AG10803 (cell line): Measurements from ENCODE around the gene KIAA0930.

- RRBS: no CpG with 5 or more reads among the region's 12 CpGs
Observed at GRCh38 chr22:43861261-43861782, 991 bp downstream of the SULT4A1 start.

DNA sequence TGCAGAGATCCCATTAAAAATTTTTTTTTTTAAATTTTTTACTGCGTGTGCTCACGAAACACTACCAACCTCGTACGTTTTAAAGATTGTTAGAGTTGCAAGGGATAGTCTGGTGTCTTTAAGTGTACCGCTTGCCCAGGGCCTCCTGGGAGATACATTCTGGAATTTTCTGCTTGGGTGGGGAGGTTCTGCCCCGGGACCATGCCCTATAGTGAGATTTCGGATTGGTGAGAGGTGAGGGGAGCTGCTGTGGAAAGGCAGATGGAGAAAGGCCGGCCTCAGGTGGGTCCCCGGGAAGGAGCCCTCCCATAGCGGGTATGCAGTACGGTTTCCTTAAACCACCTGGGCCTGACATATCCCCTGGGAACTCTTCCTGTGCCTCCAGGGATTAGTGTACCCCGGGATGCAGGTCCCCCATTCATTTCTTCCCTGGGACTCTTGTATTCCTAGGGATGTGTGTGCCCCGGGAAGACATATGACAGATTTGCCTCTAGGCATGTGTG is 897 bp downstream of the PARVB start:
- RRBS: 64% methylated on average over 7 of the region's 13 CpGs

DNA sequence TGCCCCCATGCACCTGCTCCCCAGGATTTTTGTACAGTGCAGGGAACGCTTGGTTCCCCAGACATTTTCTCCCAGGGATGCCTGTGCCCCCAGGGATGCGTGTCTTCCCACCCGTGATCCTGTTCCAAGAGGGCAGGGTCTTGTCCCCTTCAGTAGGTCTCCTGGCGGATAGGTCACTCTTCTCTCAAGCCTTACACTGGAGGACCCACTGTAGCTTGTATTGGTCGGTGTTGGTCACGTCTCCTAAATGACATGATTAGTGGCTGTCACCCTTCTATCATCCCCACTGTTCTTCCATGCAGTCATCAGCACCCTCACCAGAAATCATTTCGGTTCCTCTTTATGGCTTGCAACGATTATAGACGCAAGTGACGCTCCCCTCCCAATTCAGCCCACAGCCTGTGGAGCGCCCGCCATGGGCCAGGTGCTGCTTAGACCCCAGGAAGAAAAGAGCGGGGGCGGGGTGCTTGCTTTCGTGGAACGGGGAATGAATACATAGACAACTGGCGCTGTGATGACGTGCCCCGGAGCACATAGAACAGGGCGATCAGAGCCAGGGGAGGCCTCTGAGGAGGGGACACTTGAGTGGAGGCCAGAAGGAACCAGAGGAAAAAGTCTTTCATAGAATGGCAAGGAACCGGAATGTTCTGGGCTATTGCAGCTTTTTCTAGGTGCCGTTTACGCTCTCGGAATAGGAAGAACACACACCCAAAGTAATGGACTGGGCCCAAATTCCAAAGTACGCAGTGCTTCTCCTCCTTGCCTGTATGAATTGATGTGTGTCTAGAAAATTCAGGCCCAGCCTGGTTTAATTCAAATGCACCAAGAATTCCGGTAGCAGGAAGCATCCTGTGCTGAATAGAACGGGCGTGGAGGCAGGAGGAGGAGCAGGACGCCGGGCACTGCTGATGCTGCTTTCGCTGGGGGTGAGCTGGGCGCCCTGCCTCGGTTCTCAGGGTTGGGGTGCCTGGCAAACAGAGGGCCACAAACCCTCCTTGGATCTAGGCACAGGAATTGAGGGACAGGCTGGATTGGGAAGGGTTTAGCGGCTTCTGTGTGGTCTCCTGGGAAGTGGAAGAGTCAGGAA is 1.7 kb downstream of the PARVB start:
- RRBS: 48% methylated on average over 8 of the region's 34 CpGs

GRCh38 chr22:44030731-44031827 is 7.0 kb downstream of the PARVB start:
- RRBS: no CpG with 5 or more reads among the region's 29 CpGs

GRCh38 chr22:44068849-44069358 is 44.8 kb downstream of the PARVB start:
- RRBS: no CpG with 5 or more reads among the region's 16 CpGs

DNA sequence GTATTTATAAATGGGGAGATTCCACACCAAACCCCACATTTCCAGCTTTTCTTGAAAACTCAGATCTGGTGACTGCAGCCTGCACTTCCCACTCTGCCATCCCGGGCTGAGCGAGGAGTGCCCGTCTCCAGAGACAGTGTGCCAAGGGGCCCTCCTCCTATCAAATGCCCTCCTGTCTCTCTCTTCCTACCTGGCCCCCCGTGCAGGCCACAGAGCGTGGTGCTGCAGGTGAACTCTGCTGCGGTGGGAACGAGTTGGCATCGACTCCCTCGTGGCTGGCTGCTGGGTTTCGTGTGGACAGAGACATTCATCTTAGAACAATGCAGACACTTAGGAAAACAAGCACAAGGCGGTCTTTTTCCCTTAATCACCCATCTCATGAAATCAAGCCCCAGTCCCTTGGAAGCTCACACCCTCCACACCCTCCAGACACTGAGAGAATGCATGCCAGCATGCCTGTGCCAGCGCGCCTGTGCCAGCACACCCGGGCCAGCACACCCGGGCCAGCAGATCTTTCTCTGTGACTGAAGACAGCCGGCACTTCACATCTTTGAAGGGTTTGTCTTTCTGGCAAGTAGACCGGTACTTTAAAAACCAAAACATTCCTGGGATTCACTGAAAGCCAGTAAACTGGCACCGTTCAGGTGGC is 65.0 kb downstream of the PARVB start:
- RRBS: no CpG with 5 or more reads among the region's 18 CpGs

DNA sequence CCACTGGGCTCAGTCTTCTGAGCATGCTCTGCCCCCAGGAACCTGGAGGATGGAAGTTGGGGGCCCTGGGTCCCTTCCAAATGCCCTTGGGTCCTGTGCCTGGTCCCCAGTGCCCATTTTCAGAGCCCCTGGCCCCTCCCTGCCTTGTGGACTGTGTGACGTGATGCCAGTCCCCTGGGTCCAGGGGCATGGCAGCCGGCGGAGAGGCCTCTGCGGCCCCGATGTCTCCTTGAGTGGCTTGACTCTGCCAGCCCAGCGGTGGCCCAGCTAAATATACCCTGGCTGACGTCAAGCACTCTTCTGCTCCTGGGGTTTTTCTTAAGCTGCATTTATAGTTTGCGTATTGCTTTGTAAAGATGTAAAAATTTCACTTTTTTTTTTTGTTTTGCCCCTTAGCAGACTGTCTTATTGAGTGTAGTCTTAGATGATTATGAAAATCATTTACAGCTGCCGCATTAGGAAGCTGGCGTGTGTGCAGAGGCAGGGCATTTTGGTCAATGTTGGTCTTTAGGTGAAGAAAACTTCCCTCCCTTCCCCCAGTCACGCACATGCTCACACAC is 35.1 kb upstream of the PARVG start:
- RRBS: no CpG with 5 or more reads among the region's 11 CpGs

DNA sequence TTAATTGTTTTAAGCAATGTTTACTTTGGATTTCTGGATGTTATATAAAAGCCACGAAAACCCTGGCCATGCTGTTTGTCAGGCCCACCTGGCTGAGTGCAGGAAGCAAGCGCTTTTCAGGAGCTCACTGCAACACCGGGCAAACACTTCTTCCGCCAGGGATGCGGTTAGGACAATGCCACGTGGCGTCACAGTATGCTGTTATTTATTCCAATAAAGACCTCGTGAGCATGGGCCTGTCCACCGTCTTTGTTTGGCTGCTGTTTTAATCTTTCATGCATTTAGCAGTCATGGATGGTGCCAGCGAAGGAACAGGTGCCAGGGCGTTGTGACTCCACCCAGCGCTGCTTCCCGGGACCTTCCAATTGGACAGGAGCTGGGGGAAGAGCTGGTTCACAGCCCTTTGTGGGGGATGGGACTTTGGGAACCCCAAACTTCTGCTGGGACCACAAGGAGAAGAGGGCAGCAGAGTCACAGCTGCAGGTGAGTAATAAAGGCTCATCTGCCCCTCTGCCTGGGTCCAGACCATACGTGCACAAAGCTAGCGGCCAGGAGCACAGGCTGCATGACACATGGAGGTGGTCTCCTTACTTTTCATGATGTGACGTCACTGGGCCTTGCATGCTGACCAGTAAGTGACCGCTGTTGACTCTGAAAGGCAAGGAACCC is 7.9 kb upstream of the PARVG start:
- RRBS: no CpG with 5 or more reads among the region's 17 CpGs

GRCh38 chr22:44330548-44331779 is 18.2 kb upstream of the SHISAL1 start:
- RRBS: 2% methylated on average over 60 of the region's 129 CpGs

GRCh38 chr22:44609359-44609563 is 92.7 kb upstream of the PRR5 start:
- RRBS: no CpG with 5 or more reads among the region's 5 CpGs

DNA sequence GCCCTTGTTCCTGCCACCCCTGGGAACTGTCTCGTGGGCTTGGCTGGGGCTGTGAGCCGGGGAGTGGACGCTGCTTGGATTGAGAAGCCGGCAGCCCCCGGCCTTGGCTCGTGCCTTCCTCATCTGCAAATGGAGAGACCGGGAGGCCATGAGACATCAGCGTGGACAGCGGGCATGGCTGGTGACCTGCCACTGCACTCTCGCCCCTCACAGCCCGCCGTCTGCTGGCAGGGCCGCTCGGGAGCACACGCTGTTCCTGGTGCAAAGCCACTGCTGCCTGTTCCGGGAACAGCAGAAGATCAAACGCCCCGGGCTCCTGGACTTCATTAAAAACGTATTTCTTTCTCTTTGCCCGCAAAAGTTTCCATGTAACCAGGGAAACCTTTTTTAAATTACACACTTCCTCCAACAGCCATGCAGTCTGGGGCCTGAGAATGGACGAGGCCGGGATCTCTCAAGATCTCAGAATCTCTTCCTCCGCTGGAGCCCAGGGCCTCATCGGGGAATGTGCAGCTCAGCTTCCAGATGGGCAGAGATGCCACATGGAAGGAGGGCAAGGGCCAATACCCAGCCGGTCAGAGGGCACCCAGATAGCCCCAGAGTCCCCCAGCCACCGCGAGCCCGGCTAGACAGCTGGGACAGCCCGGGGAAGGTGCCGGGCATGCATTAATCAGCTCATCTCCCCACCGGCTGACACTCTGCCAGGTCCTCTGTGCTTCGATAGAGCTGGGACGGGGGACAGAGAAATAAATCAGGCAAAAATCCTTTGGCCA is 62.9 kb upstream of the PRR5 start:
- RRBS: 13% methylated on average over 5 of the region's 33 CpGs

- RRBS: 6% methylated on average over 1 of the region's 14 CpGs
Observed at GRCh38 chr22:44658309-44658922, 43.6 kb upstream of the PRR5 start.

- RRBS: 19% methylated on average over 13 of the region's 54 CpGs
Observed at GRCh38 chr22:44729273-44730280, 22.8 kb upstream of the ARHGAP8 start.

DNA sequence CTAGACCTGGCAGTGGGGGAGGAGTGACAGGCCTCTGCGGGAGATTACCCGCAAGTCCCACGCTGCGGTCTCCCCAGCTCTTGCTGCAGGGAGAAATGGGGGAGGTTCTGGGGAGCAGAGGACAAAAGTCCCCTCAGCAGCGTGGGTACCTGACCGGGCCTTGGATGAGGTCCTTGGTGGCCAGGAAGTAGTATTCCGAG is 113.0 kb downstream of the ARHGAP8 start:
- RRBS: 78% methylated on average over 2 of the region's 7 CpGs

DNA sequence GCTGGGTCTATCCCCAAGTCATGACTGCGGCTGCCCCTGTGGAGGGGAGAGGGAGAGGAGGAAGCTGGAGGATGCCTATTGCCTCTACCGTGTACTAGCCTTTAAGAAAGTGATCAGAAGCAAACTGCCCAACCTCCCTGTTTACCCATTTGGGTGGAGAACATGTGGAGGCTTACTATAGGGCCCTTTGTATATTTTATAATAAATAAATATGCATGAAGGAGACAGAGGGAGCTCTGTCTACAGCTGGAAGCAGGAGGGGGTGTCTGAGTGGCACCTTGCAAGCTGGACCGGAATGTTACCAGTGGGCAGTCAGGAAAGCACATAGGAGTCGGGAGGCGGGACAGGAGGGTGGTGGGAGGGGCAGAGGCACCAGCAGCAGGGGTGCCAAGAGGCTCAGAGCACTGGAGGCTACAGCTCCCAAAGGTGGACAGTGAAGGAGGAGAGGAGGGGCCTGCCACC is 79.6 kb downstream of the PHF21B start:
- RRBS: no CpG with 5 or more reads among the region's 5 CpGs

GRCh38 chr22:44972215-44972957 is 37.4 kb downstream of the PHF21B start:
- RRBS: 79% methylated on average over 6 of the region's 25 CpGs

GRCh38 chr22:45240446-45241415 is at the start of gene KIAA0930:
KIAA0930 (minus strand) TSS chr22:45240894.
- RRBS: 2% methylated on average over 18 of the region's 108 CpGs

- RRBS: no CpG with 5 or more reads among the region's 8 CpGs
Observed at GRCh38 chr22:45249237-45249646, 8.5 kb upstream of the KIAA0930 start.

DNA sequence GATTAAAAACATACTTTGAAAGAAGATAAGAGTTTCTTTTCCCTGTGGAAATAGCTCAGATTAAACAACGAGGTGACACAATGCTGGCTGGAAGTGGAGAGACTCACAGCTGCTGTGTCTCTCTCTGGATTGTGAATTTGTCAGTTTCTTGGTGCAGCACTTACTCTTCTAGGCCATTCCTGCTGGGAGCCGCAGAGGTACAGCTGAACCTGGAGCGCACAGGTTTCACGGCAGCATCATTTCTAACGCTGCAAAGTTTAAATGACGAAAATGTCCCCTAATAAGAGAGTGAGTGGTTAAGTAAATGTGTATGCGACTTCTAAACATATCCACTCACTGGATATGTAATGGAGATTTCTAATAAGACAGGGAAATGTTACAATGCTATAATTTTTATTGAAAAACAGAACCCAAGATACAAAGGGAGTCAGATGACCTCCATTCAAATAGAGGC is 4.8 kb upstream of the FBLN1 start:
- RRBS: no CpG with 5 or more reads among the region's 7 CpGs

DNA sequence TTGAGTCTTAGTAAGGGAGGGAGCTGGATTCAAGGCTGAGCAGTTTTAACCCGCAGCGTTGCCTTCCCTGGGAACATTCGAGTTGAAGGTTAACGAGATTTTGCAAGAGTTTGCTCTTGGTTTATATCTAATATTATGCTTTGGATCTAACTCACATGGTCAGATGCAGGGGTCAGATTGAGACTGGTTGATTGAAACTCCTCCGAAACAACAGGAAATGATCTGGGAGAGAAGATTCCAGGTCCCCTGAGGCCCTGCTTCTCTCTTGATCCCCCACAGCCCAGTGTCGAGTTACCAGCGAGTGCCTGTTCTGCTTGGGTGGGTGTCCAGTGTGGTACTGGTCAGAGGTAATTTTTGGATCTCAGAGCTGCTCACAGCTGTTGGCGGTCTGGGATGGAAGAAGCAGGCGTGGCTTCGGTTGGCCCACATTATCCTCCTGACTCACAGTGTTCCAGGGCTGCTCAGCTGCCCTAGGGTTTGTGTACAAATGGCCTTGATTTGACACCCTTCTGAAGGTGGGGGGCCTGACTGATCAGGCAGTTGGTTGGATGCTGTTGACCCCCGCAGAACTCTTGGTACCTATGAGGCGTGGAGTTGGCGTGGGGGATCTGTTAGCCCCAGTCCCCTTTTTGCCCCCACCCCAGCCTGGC is 9.2 kb downstream of the FBLN1 start:
- RRBS: no CpG with 5 or more reads among the region's 13 CpGs